ENCODE data around the gene AFF3.

DNA sequence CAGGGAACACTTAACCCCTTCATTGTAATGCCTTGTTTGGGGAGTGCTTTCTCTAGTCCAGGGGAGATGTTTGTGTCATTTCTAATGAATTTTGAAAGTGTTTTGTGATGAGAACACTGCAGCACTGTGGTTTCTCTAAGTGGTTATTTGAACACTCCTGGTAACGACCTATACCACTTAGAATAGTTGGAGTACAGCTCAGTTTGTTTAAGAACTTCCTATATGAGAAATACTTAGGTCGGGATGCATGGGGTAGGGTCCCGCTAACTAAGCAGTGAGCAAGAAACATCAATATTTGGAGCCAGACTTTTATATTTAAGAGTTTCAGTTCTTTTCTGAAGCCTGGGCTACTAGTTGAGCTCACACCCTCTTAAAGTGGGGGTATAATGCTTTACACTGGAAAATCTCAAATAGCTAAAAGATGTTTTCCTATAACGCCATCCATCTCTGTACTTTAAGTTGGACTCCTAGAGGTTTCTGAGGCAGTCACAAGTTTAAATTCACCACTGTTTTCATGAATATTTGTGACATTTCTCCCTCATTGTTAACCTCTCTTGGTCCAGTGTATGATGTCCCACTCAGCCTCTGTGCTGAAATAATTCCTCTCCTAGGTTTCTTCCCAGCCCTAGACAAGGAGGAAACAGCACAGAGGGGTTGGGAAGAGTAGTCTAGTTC is 9.1 kb downstream of the UNC50 start:
- PRO-cap, result no peak

- PRO-cap, result no peak
These were observed 51.1 kb downstream of the UNC50 start for GRCh38 chr2:98659540-98659851.

DNA sequence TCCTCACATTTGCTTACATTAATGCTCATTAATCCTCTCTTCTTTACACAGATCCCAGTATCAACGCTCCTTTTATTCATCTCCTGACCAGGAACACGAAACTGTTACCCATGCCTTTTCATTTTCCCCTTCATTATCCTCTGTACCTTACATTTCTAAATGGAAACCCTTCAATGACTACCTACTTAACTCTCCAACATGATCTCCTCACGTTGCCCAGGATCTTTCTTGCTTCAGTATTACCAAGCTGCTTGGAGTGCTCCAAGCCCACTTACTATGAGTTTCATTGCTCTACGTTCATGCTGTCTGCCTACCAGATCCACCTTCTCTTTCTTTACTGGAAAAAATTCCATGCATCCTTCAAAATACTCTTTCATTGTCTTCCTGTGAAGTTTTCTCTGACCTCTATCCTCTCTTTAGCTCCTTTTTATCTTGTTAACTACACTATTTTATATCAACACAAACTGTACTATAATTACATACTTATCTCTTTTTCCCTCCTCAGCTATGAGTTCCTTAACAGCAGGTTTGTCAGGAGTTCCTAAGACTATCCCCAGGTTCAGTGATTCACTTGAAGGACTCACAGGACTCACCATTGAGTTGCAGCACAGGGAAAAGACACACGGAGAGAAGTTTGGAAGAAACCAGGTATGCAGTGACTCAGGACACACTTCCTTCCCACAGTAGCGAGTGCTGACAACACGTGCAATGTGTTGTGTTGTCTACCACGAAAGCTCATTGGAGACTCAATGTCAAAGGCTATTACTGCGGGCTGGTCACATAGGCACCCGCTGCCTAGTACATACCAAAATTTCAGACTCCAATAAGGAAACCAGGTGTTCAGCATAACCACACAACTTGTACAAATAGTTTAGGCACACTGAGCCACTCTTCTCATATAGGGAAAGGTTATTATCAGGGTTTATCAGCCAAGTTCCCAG is 32.2 kb downstream of the MGAT4A start:
- PRO-cap, result no peak

DNA sequence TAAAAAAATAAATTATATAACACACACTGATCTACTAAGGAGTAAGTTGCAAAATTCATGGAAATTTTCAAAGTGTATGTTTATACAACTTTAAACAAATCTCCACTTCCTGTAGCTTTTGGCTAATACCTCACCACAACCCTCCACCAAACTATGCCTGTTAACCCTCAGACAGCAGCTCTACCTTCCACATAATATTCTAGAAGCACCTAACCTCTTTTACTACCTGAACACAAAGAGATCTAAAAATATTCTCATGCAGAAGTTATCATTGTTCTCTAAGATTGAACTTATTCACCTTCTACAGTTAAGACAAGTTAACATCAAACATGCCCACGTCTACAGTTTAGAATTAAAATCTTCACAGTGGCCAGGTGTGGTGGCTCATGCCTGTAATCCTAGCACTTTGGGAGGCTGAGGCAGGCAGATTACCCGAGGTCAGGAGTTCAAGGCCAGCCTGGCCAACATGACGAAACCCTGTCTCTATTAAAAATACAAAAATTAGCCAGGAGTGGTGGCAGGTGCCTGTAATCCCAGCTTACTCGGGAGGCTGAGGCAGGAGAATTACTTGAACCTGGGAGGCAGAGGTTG is 2.7 kb downstream of the MGAT4A start:
- PRO-cap, result no peak

DNA sequence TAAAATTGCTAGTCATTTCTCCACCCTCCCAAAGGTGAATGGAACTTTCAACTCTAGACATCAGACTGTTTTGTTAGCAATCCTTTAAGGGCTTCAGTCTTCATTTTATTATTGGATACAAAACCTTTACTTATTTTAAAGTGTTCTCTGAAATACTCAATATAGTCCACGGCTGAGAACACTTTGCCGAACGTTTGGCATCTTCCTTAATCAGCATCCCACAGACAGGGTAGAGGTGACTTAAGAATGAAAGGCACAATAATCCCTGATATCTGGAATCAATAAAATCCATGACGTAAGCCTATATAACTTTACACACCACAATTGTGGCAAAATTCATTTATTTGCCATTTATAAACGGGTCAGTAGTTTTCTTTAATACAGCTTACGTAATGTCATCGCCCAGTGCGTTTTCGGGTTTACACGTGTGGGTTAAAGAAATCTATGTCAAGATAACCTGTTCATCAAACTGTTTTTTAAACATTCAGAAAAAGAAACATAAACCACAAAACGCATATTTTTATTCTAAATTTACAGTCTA is 1.3 kb downstream of the MGAT4A start:
- PRO-cap, result no peak

GRCh38 chr2:98771543-98772595 is 40.9 kb upstream of the MGAT4A start:
- PRO-cap, result no peak

DNA sequence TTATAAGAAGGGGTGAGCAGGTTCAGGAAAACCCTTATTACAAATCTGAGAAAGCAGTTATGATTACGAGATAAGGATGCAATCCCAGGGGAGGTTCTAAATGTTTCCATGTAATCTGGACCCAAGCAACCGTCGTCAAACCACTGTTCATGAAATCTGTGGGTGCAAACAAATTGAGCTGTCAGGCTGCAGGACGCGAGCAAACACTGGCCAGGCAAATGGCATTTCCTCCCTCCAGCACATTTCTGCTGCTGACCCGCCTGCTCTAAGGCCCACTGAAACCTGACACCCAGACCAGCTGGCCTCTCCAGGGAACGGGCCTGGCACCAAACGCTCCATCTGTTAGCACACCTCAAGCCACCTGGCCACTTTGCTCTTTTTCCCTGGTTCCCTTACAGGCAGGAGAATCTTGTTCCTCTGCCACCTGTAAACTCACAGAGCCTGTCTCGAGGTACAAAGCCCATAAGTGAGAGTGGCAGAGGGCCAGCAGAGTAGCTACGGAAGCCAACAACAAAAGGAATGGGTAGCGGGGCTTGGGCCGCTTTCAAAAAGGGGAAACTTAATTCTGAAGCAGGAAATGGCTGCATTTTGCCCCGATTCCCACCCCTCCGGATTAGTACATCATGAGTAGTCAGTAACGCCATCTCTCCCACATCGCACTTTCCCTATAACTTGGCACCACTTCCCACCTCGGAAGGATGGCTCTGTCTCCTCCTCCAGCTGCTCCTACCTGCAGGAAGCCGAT is 26.5 kb downstream of the CRACDL start:
- PRO-cap, result bidirectional peak, plus-strand start at position 513 of the sequence, minus-strand start at position 208 of the sequence

GRCh38 chr2:99197877-99198504 is 17.0 kb downstream of the MRPL30 start:
- PRO-cap, result unidirectional peak, plus-strand start at chr2:99198315

DNA sequence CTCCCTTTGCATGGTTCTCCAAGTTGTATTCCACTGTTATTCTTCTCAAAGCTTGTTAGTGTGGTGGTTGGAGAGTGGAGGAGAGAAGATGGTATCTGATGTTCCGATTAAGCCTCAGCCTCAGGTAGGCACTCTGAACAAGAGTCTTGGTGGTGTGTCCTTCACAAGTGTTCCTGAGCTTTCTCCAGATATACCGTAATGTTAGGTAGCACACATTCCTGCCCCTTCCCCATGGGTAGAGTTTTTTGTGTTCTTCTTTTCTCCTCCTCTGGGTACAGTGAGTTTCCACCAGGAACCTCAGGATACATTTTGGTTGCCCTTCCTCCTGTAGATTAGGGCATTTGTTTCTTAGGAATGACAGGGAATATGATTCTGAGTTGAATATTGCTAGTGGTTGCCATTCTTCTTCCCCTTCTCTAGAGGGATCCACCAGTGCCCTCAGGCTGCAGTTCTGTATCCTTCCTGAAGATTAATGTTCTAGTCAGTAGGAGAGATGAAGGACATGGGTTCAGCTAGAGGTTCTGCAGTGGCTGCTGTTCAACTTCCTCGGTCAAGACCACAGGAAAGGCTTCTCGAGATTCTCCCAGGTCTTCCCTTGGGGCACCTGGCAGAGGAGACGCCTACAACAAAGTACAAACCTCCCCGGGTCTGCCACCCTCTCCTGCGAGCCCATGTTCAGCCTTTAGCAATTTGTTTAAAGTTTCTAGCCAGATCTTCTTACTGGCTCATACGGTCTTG is 325.6 kb downstream of the AFF3 start:
- PRO-cap, result no peak

DNA sequence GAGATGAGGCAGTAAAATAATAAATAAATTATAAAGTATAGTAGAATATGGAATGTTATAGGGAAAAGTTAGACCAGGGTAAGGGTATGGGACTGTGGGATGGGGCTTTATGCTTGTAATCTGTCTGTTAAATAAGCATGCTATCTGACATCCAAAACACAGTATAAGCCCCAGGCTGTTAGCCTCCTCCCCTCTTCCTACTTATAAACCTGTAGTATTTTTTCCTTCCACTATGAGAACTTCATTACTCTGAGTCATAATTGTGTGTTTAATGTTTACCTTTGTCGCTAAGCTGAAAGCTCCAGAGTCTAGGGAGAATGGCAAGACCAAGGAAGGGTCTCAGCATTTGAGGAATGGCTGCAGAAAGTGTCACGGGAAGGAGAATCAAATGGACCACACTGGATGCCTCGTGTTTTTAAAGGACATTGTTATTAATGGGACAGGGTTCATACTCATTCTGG is 292.4 kb downstream of the AFF3 start:
- PRO-cap, result no peak

DNA sequence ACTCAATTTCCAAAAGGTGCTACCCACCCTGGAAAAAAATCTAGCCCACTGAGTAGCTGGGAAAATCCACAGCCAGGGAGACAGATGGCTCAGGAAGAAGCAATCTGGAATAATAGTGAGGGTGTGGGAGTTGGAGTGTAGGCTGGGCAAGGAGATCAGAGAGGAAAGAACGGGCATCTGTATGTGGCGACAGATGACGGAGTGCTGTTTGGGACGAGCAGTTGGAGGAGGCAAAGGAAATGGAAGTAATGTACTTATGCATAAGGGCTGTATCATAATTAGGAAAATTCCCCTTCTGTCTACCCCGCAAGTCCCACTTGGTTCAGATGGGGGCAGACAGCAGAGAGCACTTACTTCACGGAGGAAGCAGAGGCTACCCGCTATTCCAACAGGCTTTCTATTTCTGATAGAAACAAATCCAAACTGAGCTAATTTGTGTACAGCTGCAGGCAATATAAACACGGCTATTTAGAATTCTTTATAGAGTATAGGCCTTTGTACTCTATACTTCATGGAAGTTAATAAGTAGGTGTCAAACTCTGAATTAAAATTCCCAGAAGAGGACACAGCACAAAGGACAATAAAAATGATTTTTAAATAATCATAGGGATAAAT is 261.7 kb downstream of the AFF3 start:
- PRO-cap, result no peak

- PRO-cap, result no peak
These were observed 252.0 kb downstream of the AFF3 start for GRCh38 chr2:99890344-99890797.

- PRO-cap, result no peak
These were observed 145.0 kb downstream of the AFF3 start for GRCh38 chr2:99997350-99997810.

DNA sequence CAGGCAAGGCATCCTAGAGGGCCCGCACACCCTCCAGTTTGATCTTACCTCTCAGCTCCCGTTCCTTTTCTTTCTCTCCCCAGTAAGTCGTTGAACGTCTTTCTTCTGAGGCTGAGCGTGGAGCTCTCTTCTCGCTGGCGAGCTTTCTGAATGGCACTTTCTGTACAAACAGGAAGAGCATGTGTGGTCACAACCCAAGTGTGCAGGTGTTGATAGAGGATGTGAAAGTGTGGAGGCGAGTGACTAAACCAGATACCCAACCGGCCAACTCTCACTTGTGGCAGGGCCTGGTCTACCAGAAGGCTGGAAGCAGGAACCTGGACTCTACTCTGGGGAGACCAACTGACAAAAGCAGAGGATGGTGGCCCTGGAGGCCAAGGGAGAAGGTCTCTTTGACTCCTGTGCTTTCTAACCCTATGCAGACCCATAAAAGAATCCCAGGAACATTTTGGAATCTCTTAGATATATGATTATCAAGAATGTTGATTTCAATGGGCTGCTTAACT is at the start of gene AFF3:
TSS of gene AFF3 (minus strand) at position 155 of the 506 bp plus-strand sequence.
- PRO-cap, result no peak

- PRO-cap, result no peak
These were observed 71.2 kb upstream of the AFF3 start for GRCh38 chr2:100213683-100213991.

DNA sequence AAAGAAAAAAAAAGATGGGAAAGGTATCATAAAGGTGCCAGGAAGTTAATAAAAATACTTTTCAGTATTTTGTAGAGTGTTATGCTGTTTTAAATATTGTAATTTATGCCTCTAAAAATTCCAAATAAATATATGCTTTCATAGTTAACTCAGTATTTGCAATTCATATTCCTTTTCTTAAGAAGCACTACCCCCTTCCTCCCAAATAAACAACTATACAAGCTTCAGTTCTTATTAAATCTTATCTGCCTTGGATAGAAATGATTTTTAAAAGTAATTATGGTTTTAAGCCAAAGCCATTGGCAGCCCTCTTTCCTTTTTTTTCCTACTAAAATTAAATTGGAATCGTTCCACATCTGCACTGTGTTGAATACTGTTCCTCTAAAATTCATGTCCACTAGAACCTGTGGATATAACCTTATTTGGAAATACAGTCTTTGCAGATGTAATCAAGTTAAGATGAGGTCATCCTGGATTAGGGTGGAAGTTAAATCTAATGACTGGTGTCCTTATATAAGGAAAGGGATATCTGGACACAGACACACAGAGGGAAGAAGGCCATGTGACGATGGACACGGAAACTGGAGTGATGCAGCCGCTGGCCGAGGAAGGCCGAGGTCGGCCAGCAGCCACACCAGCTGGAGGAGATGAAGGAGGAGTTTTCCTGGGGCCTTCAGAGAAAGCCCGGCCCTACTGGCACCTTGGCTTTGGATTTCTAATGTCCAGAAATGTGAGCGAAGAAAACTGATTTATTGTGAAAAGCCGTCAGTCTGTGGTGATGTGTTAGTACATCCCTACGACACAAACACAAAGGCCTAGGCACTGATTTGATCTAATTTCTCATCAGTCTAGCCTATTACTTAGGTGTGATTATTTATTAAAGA is 49.5 kb downstream of the LONRF2 start:
- PRO-cap, result bidirectional peak, plus-strand start at position 542 of the sequence, minus-strand start at position 364 of the sequence

GRCh38 chr2:100822669-100823137 is 2.8 kb downstream of the NPAS2 start:
- PRO-cap, result no peak

DNA sequence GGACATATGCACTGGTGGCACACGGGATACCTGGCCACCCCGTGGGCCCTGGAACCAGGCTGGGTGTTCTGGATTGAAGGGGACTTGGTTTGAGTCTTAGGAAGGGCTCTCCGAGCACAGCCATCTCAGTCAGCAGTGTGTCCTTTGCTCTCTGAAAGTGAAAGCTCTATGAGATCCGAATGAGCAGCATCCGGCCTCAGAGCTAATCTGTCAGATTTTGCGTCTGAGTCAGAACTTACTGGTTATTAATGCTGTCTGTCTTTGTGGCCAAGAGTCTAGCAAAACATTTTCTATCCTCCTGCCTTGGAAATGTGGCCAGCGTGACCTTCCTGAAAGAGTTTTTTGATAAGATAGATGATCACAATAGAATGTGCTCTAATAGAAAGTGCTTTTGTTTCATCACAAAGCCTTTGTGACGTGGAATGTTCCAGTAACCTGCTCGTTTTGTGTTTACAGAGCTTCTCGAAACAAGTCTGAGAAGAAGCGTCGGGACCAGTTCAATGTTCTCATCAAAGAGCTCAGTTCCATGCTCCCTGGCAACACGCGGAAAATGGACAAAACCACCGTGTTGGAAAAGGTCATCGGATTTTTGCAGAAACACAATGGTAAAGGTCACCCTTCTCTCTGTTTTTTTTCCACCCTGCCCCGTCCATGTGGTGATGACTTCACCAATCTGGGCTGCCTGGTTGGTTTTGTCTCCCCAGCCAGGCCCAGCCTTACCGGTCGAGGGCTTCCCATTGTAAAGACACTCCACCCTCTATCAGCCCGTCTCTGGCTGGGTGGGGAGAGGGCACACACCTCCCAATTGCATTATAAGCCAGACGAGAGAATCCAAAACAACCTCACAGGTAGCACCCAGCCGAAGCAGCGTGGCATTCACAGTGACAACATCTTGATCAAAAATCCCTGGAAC is 77.1 kb upstream of the RPL31 start:
- PRO-cap, result bidirectional peak, plus-strand start at position 466 of the sequence, minus-strand start at position 159 of the sequence

GRCh38 chr2:100957939-100958520 is 44.1 kb upstream of the RPL31 start:
- PRO-cap, result no peak

DNA sequence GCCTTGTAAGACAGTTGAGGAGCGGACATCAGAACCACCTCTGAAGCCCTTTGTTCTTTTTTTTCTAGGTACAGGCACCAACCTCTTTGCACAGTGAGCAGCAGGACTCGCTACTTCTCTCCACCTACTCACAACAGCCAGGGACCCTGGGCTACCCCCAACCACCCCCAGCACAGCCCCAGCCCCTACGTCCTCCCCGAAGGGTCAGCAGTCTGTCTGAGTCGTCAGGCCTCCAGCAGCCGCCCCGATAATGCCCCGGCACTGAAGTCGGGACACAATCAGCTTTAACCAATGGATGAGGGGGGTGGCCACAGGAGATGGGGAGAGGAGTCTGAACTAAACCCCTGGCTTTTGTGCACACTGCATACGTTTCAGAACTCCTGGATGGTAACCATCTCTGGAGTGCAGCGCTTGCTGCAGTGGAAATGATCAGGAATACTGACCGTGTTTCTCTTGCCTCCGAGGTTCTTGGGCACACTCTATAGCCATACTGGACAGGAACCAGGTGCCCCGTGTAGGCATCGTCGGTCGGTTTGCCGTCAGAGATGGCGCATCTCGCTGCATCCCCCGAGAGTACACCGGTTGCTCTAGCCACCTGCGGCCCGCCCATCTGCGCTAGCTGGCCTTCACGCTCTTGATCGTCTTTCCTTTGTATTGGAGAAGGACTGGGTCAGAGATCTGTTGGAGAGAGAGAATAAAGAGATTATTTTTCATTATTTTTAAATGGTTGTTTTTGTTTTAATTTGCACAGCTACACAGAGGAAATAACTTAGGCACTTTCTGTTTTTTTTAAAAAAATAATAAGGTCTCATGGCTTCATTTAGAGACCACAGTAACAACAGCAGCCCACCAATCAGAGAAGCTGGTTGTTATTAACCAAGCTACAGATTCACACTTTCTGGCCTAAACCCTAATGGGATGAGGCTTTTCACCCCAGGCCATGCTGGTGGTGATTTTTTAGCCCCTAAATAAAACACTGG is 6.5 kb upstream of the RPL31 start:
- PRO-cap, result no peak